ENCODE measurements around the gene FA2H.

DNA sequence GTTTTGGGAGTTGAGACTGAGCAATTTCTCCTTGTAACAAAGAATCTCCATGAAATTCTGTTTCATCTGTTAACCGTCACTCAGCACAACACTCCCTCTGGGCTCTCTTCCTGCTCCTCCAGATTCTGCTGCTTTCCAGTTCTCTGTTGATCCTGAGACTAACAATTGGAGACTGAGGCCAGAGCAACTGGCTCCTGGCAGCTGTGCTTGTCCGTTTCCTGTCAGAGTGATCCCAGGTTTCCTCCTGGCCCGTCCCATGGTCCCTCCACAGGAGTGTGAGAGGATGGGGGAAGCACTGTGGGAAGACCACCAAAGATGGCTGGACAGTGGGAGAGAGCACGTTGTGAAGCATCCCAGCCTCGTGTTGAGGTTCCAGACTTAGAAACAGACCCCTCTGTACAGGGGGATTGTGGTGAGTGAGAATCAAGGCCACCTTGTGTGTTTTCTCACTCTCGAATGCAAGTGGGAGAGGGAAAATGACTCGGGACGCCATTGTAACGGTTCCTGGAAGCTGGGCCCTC lies 32.6 kb downstream of the IST1 start:
- PRO-cap, result no peak
- RAMPAGE, long total RNA, 2 experiments, result no peak in any of the 2 experiments

DNA sequence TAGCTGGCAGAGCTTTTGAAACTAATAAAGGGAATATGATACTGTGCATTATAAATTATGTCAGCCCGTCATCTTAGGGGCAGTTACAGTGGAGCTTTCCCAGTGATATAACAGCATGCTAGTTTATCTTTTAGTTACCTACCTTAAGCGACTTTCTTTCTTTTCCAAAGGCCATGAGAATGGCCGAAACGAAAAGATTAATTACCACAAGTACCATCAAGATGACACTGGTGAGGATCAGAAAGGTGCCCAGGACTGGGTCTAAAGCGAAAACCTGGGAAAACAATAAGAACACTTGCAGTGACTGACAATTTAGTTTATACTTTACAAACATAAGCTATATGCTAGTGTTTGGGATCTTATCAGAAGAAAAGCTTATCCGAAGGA lies 34.6 kb downstream of the IST1 start:
- PRO-cap, result no peak
- RAMPAGE, long total RNA, 2 experiments, result no peak in any of the 2 experiments

DNA sequence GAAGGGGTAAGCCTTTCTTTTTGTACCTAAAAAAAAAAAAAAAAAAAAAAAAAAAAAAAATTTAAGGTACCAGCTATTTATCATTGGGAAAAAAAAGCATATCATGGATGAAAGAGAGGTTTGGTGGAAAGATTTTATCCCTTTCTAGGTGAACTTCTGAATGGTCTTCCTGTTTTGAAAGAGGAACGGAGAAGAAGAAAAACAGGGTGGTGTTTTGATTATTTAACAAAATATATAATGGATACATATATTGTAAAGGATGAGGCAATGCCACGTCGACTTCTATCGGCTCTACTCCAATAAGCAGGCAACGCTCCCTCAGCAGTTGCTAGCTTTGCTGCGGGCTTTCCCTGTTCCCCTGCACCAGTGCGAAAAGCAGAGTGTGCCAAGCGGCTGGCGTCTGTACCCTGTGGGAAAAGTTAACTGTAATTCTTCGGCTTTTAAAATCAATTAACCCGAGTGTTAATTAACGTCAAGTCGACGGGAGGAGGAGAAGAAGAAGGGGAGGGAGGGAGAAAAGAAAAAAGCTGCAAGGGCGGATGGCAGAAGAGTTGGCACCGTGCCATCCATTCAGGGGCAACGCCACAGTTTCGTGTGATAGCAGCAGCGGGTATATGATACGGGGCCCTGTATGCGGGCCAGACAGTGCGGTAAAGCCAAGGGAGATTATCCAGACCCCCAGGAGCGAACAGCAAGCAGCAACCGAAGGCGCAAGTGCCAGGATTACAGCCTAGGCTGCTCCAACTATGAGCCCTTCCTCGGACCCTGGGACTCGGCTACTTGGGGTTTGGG lies 253.5 kb upstream of the PMFBP1 start:
- PRO-cap, result no peak
- RAMPAGE, long total RNA, 2 experiments, result no peak in any of the 2 experiments

DNA sequence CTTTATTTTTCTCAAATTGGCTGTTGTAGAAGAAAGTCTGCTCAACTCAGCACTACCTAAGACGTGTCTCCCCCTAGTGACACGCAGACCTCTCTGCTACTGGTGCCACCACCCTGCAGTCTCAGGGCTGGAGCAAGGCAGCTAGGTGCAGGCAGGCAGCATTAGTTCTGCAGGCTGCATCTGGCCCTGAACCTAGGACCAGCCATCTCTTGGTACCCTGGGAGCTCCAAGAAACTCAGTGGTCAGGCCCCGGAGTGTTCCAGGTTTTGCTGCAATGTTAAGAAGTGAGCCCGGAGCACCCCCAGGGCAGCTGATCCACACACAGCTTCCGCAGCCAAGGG lies 200.7 kb downstream of the ZFHX3 start:
- PRO-cap, result no peak
- RAMPAGE, long total RNA, 2 experiments, result no peak in any of the 2 experiments

DNA sequence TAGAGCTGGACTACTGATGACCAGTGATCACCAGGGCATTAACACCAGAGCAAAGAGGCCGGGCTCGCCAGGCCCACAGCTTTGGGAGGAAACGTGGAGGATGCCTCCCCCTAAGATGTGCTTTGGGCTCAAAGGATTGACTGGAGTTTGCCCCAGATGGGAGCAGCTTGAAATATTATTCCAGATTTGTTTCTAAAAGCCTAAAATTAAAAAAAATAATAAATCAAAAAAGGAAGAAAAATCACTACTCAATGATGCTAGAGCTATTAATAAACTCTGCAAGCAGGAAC lies 197.4 kb downstream of the ZFHX3 start:
- PRO-cap, result no peak
- RAMPAGE, long total RNA, 2 experiments, result no peak in any of the 2 experiments

- PRO-cap, result bidirectional peak, plus-strand start at chr16:72851135, minus-strand start at chr16:72851025
- RAMPAGE, long total RNA, 2 experiments, result no peak in any of the 2 experiments
Observed at GRCh38 chr16:72850880-72851372, 197.0 kb downstream of the ZFHX3 start.

GRCh38 chr16:73054630-73054973 lies 6.7 kb upstream of the ZFHX3 start:
- PRO-cap, result no peak
- RAMPAGE, long total RNA, 2 experiments, result no peak in any of the 2 experiments

DNA sequence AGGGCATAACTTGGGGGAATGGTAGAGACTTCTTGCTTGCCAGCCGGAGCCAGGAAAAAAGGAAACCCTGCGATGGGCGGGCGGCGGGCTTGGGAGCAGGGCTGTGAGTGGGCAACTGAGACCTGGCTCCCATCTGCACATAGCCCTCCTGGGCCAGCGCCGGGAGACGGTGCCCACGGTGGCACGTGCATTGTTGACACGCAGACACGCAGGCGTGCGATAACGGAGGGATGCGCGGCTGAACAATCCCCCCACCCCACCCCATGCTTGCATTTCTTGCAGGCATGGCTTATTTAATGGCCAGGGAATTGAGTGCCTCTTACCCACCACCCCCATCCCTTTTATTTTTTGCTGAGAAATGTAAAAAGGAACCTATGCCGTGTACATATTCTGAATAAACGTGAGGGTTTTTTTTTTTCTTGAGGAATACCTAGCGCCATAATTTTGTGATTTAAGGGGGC lies 17.2 kb upstream of the ZFHX3 start:
- PRO-cap, result no peak
- RAMPAGE, long total RNA, 2 experiments, result no peak in any of the 2 experiments

DNA sequence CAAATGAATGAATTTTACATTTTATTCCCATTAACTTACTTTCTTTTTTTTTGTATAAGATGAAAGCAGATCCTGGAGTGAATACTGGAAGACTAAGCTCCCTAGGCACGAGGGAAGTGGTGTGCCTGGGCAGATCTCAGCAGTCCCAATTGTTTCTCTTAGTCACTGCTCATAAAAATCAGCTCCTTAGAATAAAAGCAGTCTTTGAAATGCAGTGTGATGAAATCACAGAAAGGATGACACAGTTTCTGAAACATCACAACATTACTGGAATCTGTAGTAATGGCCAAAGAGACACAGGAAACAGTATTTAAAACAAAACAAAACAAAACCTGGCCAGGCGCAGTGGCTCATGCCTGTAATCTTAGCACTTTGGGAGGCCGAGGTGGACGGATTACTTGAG lies 34.6 kb upstream of the ZFHX3 start:
- PRO-cap, result no peak
- RAMPAGE, long total RNA, 2 experiments, result no peak in any of the 2 experiments

DNA sequence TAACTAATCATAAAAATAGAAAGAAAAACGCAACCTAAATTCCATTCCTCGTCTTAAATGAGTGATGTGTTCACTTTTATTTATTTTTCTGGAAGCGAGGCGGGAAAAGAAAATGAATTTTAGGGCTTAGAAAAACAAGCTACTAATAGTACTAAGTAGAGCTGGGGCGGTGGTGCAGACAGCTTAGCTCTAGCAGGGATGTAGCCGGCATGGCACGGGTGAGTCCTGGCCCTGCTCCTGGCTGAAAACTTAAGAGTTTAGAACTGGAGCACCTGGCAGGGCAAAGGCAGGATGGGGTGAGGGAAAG lies 45.8 kb upstream of the ZFHX3 start:
- PRO-cap, result no peak
- RAMPAGE, long total RNA, 2 experiments, result no peak in any of the 2 experiments

DNA sequence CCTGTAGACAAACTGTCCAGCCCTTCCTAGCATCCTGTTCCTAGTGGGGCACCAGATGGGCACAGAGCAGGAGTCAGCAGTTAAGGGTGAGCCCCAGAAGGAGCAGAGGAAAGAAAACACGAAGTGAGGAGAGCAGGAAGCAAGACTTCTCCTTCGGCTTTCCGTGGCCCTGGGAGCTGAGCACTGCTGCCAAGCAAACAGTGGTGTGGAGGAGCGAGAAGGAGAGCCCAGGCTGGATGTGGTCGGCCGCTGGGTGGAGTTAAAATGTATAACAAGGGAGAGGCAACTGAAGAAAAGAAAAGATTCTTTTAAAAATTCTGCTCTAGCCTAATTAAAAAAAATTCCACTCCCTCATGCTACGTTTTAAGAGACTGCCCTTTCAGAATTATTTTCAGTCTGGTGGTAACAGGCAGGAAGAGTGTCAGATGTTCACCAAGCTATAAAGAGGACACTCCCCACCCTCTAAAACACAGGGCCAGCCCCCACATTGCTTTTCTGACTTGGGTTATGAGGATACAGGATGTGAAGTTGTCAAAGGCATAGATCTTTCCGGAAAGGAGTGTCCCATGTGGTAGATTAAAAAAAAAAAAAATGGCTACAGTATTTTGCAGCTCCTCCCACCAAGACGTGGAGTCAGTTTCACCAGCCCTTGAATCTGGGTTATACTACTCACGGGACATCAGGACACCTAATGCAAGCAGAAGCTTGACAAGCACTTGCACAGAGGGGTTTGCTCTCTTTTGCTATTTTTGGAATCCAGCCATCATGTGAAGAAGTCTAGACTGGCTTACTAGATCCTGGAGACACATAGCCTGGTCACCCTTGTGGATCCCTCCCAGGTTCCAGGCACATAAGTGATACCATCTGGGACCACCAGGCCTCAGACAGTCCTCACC lies 74.9 kb upstream of the ZFHX3 start:
- PRO-cap, result no peak
- RAMPAGE, long total RNA, 2 experiments, result no peak in any of the 2 experiments

GRCh38 chr16:73171939-73172973 lies 124.3 kb upstream of the ZFHX3 start:
- PRO-cap, result no peak
- RAMPAGE, long total RNA, 2 experiments, result no peak in any of the 2 experiments

DNA sequence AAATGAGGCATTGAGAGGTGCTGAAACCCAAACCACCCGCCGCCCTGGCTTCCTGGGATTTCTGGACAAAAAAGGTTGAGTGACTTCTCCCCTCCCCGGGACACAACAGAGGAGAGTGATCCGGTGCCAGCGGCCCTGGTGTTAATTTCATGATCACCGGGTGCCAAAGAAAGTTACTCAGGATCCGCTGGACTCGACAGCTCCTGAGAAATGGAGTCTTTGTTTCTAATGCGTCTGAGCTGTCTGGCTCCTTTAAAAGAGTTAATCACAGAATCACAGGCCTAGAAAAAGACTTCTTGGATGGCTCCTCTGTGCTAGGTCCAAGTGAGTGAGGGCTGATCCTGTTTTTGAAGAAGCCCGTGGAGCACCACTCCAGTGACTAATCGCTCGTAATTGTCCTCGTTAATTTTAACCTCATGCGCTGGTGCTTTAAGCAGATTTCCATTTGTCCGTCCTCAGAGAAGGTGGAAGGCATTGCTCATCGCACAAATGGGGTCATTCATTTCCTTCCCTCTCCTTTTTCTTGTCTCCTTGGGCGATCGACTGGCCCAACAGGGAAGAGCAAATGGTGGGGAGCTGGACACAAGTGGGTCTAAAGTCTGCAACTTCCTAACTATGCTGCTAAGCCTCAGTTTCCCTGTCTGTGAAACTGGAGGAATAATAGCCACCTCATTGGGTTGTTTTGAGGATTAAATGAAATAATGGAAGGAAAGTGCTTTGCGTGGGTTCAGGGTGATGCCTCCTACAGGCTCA lies 144.6 kb upstream of the ZFHX3 start:
- PRO-cap, result no peak
- RAMPAGE, long total RNA, 2 experiments, result no peak in any of the 2 experiments

DNA sequence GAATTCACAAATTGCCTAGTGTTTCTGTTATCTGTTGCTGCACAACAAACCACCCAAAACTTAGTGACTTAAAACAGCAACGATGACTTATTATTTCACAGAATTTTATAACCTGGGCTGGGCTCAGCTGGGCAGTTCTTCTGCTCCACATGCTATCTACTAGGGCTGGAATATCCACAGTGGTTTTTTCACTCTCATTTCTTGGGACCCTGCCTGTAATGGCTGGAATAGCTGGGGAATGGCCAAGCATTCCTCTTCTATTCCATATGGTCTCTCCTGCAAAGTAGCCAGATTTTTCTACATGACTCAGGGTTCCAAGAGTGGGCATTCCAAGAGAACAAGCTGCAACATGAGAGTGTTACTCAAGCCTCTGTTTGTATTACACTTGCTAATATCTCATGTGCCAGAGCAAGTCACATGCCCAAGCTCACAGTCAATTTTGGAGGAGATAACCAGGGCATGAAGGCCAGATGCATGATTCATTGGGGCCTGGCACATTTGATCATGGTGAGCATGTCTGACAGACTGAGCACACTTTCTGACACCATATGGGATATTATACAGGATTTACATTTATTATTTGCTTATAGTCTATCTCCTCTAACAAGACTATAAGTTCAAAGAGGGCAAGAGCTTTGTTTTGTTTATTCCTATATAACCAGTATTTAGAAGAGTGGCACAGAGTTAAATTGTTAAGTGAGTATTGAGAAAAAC lies 4.8 kb upstream of the PSMD7 start:
- PRO-cap, result no peak
- RAMPAGE, long total RNA, 2 experiments, result no peak in any of the 2 experiments

- PRO-cap, result bidirectional peak, plus-strand start at chr16:74368241, minus-strand start at chr16:74368153
- RAMPAGE, long total RNA, 2 experiments, result start-site peak on the minus strand in 2 of 2 experiments, at chr16:74368136-74368160 at its widest, 47 to 73 reads per replicate
Observed at GRCh38 chr16:74367326-74368588, 8.3 kb upstream of the NPIPB15 start.

GRCh38 chr16:74368650-74369019 lies 7.5 kb upstream of the NPIPB15 start:
- PRO-cap, result no peak
- RAMPAGE, long total RNA, 2 experiments, result no peak in any of the 2 experiments

DNA sequence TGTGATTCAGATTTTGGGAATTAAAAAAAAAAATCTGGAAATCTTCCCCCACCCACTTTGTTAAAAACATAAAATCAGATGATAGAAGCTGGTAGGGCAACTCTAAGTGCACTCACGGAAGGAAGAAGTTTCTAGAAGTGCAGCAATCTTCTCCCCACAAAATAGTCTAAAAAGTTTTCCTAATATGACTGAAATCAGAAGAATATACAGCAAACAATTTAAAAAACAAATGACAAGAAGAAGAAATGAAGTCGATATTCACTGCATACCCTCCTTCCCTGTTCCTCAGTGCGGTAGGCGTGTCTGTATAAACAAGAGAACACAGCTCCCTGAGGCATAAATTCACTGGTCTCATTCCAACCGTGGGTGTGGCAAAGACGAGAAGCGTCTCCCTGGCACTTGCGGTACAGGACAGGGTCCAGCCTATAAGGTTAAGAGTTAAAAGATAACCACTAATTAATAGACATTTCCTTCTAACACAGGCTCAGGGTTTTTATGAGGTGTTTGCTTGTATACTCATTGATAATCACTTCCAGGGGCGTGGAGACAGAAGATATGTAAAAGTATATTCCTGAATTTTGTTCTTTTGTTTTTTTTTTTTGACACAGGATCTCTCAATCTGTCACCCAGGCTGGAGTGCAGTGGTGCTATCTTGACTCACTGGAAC lies 58.8 kb upstream of the CLEC18B start:
- PRO-cap, result no peak
- RAMPAGE, long total RNA, 2 experiments, result no peak in any of the 2 experiments

DNA sequence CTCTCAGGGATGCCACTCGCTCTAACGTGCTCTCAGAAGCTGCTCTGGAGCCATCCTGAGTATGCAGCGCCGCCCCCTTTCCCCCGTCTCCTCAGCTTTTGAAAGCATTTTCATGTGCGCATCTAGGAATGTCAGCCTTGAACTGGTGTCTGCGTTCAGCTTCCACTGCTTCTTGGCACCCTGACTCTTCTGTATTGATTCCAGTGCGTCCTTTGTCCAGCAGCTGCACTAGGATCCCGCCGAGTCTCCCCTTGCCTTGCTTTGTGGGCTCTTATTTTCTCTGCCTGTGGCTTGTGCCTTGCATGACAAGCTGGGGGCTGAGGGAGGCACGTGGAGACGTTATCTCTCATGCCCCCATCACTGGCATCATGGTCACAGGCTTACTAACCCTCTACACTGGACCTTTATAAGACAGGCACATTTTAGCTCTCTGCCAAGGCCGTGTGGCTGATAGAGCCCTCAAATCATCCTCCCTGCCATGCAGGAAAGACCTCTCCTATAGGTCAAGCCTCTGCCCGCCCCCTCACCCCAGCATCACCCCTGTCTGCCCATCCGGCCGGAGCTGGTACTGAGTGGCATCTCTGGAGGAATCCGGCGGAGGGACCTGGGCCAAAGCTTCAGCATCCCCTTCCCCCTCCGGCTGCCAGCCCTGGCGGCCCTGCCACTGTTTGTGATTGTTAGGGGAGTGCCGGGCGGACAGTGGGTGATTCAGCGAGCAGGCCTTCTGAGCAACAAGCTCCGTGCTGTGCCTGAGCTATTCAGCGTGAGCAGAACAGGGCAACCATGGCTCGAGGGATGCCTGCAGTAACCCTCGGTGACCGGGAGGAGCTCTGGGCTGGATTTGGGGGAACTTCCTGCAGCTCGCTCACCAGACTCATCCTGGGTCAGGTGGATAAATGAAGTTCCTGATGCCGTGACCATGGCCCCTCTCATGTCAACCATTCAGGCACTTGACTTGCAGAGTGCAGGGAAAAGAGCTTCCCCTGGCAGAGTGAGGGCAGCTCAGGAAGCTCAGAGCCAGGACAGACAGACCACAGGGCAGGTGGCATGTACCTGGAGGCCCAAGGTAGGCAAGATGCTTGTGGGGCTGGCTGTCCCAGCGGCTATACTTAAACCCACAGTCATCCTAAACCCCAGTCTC lies 24.0 kb upstream of the MLKL start:
- PRO-cap, result no peak
- RAMPAGE, long total RNA, 2 experiments, result no peak in any of the 2 experiments

- PRO-cap, result no peak
- RAMPAGE, long total RNA, 2 experiments, result no peak in any of the 2 experiments
Observed at GRCh38 chr16:74746039-74746442, 28.6 kb downstream of the FA2H start.

DNA sequence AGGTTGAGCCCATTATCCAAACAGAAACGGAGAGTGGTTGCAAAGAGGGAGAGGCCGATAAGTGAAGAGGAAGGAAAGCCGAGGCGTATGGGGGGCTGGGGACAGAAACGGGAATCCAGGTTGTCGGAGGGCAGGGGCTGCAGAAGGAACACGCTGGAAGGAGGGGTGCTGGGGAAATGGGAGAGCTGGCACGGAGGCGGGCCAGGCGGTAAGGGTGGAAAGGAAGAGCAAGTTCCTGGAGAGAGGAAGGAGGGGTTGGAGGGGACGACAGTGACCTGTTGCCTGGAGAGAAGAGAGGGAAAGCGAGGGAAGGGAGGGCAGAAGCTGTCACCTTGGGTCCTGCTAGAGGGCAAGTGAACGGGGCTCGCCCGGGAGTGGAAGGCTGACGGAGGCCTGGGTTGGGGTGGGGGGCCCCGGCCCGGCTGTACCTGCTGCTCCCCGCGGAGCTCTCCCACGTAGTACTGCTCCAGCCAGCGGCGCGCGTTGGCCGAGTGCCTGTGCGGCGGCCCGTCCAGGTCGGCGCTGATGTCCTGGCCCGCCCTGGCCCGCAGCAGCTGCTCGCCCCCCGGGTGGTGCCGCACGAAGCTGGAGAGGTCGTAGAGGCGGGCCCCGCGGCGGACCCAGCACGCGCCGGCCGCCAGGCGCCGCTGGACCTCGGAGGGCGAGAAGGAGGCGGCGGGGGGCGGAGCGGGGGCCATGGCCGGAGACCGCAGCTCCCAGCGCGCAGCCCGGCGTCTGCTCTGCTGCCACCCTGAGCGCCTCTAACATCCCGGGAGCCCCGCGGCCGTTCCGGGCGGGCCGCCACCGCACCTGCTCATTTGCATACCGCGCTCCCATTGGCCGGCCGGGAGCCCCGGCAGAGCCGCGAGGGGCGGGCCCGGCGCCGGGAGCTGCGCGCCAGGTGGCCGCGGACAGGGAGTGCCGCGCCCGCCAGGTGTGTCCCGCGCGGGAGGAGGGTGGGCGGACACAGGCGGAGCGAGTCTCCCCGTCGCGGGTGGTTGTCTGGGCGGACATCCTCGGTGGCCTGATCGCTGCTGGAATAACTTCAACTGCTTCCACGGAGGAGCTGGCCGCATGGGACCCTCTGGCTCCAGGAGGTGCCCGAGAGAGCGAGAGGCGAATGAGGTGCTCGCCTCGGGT lies at the start of gene FA2H:
Gene FA2H, minus strand, starts transcription at position 763 of the 1,140 bp plus-strand sequence.
- PRO-cap, result bidirectional peak, plus-strand start at position 967 of the sequence, minus-strand start at position 763 of the sequence
- RAMPAGE, long total RNA, 2 experiments, result no peak in any of the 2 experiments

Measured in lower leg skin (tissue), 2 donors.